SJSA1 (cell line): Measurements from ENCODE around the gene TACC3.

- RAMPAGE, long total RNA, result no peak
These were observed 44.4 kb downstream of the FGFRL1 start for GRCh38 chr4:1055666-1056314.

DNA sequence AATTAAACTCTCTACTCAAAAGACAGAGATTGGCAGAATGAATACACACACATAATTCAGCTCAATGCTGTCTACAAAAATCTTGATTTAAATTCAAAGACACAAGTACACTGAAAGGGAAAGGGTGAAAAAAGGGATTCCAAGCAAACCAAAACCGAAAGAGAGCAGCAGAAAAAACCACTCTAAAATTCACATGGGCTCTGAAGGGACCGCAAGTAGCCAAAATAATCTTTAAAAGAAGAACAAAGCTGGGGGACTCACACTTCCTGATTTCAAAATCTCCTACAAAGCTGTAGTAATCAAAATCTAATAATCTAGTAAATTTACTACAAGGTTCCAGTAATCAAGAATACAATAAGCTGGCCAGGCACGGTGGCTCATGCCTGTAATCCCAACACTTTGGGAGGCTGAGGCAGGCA lies 11.9 kb upstream of the SPON2 start:
- RAMPAGE, long total RNA, result no peak

- RAMPAGE, long total RNA, result no peak
These were observed 32.5 kb upstream of the SPON2 start for GRCh38 chr4:1204877-1205368.

DNA sequence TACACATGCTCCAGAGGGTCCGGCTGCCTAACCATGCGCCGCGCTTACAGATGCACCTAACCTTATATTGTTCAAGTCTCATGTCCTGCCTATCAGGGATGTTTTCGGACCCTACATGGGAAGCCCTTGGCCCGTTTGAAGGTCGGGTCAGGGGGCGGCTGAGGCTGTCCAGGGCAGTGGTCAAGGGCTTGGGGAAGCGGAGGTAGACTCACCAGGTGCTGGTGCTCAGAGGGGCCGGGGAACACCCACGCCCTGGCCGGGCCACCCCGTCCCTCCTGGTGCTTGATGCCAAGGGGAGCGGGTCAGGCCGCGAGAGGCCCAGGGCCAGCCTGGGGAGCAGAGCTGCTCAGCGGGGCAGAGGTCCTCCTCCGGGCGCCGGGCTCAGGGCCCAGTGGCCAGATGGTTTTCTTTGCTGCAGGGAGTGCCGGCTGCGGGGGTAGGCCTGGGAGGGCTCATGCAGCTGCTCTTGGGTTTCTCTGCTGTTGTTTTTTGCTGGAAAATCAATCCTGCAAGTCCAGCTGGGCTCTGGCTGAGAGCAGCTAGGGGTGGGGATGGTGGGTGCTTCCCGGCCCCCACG lies 35.4 kb upstream of the SPON2 start:
- RAMPAGE, long total RNA, result no peak

GRCh38 chr4:1208245-1209050 lies 36.1 kb upstream of the SPON2 start:
- RAMPAGE, long total RNA, result no peak

- RAMPAGE, long total RNA, result no peak
These were observed 33.9 kb downstream of the CTBP1 start for GRCh38 chr4:1214589-1215914.

DNA sequence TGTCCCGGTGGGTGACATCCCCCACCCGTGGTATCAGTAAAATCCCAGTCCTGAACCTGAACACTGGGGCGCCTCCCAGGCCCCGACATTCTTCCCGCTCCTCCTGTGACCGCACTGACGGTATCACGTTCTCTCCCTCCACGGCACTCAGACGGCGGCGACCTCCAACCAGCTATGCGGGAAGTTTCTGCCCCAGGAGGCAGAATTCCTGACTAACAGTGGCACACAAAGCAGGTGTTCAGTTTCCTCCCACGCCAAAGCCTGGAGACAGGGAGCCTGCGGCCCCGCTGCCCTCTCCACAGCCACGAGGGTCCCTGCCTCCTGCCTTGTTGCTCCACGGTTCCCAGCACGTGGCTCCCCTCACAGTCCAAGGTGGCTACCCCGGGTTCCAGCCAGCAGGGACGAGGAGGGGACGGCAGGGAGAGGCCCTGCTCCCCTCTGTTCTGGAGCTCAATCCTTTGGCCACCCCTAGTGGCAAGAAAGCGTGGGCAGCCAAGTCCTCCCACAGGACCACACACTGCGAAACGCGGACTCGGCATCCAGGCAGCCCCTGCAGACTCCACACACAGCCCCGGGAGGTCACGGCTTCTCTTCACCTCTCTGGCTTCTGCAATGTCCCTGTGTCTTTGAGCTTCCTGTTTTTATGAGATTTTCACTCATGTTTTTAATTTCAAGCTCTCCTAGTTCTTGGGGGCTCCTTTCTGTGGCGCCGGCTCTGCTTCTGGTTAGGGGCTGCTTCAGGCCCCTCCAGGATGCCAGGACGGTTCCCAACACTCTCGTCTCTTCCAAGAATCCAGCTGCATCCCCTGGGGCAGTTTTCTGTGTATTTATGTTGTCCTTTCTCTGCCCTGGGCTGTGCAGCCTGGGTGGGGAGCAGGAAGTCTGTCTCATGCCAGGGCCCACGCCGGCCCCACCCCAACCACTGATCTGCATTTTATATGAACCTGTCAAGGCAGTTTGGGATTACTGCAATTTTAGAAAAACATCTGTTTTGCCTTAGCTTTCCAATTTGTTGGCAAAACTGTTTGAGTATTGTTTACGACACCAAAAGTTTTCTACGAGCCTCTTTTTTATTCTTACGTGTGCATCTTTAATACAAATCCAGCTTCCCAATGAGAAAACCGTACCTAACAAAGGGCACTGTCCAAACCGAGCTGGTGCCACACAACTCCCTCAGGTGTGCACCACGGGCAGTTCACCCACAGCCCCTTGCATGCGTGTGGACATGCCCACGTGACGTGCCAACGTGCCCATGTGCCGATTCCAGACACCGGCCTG lies 14.9 kb downstream of the CTBP1 start:
- RAMPAGE, long total RNA, result no peak

DNA sequence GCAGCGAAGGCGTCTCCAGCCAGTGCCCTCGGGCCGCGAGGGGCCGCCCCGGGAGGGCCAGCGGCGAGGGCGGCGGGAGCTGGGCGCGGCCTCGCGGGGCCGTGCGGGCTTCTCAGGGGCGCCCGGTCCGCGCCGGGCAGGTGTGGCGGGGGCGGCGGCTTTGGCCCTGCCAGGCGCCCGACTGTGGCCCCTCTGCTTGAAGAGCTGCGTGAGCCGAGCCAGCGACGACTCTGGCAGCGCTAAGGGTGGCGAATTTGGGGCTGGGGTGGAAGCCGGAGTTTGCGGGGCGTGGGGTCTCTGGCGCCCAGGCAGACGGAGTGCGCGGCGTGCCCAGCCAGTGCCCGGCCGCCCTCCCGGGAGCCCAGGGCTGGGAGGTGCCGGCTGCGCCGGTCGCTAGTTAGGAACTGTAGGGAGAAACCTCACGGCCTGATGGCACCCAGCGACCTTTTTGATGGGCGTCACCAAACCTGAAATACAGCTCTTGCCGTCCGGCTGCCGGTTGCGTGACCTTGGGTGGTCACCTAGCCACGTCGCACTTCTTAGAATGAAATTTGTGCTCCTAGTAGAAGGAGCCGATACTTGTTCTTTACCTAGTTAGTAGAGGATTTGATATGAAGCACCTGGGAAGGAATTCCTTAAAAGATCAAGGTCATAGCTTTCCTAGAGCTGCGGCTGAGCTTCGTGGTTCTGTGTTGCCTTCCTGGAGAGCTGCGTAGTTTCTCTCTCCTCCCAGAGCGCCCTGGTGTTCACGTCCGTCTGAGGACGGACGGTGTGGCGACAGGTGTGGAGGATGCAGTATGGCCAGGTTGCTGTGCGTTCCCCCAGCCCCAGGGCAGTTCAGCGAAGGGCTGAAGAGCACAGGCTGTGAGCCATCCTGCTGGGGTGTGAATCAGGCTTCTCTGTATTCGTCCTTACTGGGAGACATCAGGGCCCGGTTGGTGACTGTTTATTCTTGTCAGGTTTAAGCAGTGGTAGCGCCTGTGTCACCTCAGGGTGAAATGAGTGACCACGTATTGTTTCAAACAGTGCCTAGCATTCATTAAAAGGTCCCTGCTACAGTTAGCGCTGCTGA lies 656 bp downstream of the MAEA start:
- RAMPAGE, long total RNA, result no peak

GRCh38 chr4:1297743-1298182 lies 8.1 kb downstream of the MAEA start:
- RAMPAGE, long total RNA, result no peak

- RAMPAGE, long total RNA, result no peak
These were observed 17.4 kb upstream of the UVSSA start for GRCh38 chr4:1329262-1330418.

- RAMPAGE, long total RNA, result no peak
These were observed 104.9 kb downstream of the FAM53A start for GRCh38 chr4:1578844-1579970.

- RAMPAGE, long total RNA, result no peak
These were observed 103.9 kb downstream of the FAM53A start for GRCh38 chr4:1580070-1580819.

DNA sequence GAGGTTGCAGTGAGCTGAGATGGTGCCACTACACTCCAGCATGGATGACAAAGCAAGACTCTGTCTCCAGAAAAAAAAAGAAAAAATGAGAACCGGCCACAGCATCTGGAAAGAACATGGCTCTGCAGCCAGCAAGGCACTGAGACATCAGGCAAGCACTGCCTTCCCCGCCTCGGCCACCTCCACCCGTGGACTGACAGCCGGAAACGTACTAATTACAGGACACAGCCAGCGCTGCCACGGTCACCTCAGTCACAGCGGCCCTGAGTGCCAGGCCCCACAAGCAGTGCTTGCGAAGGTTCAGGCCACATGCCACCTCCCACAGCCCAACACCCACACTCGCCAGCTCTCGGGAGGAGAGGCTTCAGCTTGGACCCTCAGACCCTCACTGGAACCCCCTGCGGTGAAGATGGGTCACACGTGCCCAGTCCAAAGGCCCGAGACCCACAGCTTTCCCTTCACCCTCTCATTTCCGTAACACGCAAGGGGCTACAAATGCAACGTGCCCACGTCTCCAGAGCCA lies 16.8 kb downstream of the FAM53A start:
- RAMPAGE, long total RNA, result no peak

GRCh38 chr4:1721413-1721837 lies at the start of gene TACC3:
Gene TACC3 (plus strand): TSS chr4:1721521.
- RAMPAGE, long total RNA, result no peak

GRCh38 chr4:1738679-1739284 lies 17.5 kb downstream of the TACC3 start:
- RAMPAGE, long total RNA, result no peak

DNA sequence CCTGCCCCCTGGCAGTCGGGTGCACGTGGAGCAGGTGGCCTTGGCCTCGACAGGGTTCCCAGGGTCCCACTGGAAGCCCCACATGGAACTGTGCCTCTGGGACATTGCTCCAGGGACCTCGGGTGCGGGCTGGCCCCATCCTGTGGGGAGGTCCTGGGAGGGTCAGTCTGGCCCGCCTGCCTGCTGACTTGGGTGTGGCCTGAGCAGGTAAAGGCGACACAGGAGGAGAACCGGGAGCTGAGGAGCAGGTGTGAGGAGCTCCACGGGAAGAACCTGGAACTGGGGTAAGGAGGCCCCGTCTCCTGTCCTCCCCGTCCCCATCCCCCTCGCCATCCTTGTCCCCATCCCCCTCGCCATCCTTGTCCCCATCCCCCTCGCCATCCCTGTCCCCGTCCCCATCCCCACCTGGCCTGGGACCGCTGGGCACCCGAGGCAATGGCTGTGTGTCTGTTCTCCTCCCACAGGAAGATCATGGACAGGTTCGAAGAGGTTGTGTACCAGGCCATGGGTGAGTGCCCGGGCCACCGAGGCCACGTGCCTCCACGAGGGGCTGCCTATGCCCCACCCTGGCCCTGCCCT lies 18.3 kb downstream of the TACC3 start:
- RAMPAGE, long total RNA, result no peak

- RAMPAGE, long total RNA, result no peak
These were observed 26.2 kb upstream of the FGFR3 start for GRCh38 chr4:1766556-1767561.

DNA sequence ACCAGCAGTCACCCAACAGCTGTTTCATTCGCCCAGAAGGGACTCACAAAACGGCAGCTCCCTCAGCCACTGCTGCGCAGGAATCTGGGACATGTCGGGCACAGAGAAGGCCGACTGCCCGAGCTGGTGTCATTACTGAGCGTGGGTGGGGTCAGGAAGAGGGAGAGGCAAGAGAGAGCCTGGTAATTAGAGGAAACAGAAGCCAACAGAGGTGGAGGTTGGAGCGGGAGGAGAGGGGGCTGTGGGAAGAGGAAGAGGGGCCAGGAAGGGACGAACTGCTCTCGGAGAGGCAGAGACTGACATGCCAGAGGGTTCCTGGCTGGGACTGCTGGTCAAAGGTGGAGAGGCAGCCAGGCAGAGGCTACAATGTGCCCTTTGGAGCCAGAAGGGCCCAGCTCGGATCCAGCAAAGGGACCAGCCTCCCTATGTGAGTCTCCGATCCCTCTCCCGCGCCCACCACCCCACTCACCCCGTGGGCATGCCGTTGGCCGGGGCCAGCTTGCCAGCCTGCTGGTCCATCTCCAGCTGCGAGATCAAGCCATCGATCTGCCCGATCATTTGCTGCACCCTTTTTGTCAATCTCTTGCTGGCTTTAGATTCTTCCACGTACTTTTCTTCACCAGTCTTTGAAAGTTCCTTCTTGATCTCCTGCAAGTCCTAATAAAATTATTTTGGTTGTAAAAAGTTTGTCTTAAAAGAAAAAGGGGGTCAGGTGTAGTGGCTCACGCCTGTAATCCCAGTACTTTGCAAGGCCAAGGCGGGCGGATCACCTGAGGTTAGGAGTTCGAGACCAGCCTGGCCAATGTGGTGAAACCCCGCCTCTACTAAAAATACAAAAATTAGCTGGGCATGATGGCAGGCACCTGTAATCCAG lies 23.4 kb downstream of the FGFR3 start:
- RAMPAGE, long total RNA, result no peak

DNA sequence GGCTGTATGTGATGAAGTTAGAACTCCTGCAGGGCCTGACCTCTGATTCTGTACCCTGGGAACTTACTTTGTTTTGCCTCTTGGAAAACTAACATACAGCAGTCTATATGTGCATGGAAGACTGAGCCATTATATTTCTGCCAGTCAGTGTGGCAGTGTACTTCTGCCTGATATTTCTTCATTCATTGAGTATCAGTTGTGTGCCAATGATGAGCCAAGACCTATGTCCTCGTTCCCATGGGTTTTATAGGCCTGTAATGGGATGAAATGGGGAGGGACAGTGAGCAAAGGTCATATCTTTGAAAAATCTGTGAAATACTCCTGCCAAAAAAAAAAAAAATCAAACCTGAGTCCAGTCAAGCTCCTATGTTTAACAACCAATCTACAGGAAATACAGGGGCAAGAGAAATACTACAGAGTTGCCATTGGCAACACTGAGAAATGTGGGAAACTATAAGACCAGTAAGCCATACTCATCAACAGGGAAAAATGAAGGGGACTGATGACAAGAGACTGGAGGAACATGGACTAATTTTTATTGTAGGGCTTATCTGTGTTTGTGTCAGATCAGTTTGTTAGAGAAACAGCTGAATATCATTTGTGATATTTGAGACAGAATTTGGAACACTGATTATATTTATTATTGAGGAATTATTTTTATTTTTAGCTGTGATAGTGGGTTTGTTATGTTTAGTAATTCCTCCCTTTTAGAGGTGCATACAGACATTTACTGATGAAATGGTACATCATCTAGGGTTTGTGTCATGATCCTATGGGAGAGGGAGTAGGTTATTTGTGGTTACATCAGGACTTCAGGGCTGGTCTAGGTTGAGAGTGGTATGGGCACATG lies 9.3 kb downstream of the NSD2 start:
- RAMPAGE, long total RNA, result no peak

DNA sequence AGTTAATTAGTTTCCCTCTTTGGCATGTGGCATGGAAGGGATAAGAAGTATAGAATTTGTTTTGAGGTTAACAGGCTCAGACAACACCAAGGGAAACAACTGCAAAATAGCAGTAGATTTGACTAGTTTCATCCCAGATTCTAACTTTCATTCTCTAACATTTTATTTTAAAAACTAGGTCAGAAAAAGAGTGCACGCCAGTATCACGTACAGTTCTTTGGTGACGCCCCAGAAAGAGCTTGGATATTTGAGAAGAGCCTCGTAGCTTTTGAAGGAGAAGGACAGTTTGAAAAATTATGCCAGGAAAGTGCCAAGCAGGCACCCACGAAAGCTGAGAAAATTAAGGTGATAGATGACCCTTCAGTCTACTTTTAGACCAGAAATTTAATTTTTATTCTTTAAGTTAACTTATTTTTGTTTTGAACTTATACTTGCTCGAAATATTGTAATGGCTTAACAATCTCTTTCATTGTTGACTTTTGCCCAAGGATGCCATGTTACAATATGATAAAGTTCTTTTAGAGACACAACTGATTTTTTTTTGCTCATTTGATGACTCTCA lies 45.6 kb downstream of the NSD2 start:
- RAMPAGE, long total RNA, result no peak